ENCODE results near the genes TRAF7, BRICD5, ECI1, TEDC2 and ATP6V0C.

DNA sequence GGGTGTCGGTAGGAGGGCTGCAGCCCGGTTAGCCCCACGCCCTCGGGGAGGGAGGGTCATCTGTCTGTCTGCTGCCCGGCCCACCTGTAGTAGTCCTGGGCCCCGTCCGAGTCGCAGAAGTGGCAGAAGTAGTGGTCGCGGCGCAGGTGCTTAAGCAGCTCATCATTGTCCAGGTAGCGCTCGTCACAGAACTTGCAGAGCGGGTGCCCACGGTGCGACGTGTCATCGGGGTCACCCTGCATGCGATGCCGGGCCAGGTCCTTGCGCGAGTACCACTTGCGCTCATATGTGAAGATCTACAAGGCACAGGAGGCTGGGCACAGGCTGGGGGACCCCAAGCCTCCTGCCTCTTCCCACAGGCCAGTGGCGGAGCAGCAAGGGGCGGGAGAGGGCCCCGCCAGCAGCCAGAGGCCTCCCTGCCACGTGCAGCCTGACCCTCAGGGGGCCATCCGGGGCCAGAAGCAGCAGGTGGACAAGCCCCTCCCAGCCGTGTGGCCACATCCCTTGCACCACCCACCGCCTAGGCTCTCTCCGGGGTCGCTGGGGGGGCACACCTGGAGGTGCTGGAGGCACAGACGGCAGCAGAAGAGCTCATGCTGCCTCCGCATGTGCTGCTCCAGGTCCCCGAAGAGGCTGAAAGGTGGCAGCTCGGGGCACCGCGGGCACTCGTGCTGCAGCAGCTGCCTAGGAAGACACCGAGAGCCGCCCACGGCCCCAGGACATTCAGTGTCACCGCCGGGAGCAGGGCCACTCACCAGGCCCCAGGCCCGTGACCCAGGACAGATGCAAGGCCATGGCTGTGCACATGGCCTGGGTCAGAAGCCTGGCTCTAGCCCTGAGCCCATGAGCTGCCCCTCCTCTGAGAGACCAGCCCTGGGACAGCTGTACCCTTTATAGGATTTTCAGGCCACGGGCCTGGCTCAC, 12.9 kb downstream of the SYNGR3 start:
- RRBS = 94% methylated on average over 8 of the region's 46 CpGs

DNA sequence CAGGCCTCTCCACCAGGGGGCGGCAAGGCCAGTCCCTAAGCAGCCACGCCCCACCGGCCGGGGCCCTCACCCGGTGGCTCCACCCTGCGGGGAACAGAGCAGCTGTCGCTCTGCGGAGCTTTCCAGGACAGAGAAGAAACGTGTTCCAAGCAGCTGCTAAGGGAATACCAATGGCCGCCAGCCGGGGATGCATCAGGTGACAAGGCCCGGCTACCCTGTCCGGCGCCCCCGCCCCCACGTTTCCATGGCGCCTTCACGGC, 14.1 kb downstream of the SYNGR3 start:
- RRBS = no CpG with 5 or more reads among the region's 18 CpGs

DNA sequence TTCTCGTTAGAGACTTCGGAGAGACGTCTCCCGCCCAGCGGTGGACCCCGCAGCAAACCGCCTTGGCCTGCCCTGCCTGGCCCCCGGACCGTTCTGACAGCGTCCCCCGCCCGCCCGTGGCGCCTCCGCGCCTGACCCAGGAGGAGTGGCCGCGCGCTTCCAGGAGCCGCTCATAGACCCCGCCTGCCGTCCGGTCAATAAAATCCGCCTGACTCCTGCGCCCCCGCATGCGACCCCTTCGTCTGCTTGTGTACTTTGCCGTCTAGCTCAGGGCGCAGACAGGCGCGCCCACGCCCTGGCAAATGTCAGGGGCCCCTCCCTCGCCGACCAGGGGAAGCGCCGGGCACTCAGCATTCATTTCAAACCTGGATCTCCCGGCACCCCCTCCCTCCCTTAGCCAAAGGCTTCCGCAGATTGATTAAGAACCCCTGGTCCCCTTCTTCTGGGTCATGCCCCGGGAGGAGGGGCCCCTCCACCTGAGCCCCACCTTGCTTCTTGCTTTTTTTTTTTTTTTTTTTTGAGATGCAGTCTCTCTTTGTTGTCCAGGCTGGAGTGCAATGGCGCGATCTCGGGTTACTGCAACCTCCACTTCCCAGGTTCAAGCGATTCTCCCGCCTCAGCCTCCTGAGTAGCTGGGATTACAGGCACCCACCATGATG, 1.1 kb downstream of the NPW start:
- RRBS = 31% methylated on average over 1 of the region's 45 CpGs

DNA sequence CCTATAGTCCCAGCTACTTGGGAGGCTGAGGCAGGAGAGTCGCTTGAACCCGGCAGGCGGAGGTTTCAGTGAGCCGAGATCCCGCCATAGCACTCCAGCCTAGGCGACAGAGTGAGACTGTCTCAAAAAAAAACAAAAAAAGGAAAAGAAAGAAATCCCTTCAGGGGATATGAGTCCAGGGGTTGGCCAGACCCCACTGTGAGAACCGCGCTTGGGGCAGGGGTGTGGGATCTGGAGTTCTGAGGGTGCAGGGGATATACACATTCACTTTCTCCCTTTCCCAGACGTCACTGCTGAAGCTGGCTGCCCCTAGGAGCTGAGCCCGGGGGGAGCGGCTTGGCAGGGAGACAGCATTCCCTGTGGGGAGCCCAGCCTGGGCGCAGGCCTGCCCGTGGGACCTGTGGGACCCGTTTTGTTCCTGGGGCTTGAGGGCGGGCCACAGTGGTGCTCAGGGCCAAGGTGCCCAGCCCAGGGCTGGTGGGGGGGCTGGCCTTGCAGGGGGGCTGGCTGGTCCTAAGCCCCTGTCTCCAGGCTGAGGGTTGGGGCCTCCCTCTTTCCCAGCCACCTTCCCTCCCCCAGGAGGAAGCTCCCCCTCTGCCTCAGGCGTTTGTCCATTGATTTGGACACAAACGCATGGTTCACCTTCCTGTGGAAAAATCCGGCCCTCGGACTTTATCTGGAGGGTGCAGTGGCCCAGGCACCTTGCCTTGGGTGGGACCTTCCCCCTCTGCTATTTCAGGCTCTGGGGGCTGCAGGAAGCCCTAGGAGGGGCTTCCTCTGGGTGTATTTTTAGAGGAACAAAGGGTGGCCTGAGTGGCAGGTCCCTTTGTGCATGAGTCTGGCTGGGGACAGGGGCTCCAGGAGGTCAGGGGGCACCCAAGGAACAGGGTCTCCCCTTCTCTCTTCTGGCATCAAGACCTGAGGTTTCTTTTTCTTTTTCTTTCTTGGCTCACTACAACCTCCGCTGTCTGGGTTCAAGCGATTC, 4.4 kb downstream of the NHERF2 start:
- RRBS = no CpG with 5 or more reads among the region's 21 CpGs

DNA sequence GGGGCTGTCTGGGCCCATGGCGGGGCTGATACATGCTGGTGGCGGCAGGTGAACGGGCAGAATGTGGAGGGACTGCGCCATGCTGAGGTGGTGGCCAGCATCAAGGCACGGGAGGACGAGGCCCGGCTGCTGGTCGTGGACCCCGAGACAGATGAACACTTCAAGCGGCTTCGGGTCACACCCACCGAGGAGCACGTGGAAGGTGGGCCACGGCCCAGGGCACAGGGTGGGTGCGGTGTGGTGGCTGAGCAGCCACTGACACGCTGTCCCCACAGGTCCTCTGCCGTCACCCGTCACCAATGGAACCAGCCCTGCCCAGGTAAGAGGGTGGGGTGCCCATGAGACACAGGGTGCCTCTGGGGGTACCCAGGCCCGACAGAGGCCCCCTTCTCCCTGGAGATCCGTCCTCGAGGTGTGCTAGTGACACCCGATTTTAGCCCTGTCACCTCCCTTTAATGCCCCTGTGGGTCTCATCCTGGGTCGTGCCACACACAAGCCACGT, 10.0 kb downstream of the NHERF2 start:
- RRBS = no CpG with 5 or more reads among the region's 24 CpGs

GRCh38 chr16:2043700-2044489, 3.7 kb downstream of the NTHL1 start:
- RRBS = no CpG with 5 or more reads among the region's 26 CpGs

- RRBS = 1% methylated on average over 42 of the region's 101 CpGs
These were observed at the start of gene TRAF7 for GRCh38 chr16:2155562-2156477. Gene TRAF7, plus strand, starts transcription at chr16:2155782.

- RRBS = 95% methylated on average over 3 of the region's 33 CpGs
These were observed 7.5 kb downstream of the TRAF7 start for GRCh38 chr16:2162793-2163722.

DNA sequence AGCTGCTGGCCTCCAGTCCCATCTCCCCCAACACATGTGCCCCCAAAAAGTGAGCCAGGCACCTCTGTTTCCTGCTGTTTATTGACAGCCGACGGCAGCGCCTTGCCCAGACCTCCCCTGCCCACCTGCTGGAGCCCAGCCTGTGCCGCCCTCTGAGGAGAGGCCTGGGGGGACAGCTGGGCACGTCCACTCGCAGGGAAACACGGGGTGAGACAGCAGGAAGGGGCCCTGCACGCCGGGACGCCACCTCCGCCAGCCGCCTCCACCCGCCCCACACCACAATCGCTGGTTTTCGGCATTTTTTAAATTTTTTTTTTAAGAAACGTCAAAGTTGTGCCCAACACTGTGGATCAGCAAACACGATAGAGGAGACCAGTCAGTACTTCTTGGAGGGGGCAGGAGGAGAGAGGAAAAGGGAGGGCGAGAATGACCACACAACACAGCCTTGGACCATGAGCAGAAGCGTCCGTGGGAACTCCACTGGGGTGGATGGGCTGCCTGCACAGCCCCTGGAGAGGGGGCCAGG, 19.2 kb downstream of the CASKIN1 start:
- RRBS = no CpG with 5 or more reads among the region's 20 CpGs

DNA sequence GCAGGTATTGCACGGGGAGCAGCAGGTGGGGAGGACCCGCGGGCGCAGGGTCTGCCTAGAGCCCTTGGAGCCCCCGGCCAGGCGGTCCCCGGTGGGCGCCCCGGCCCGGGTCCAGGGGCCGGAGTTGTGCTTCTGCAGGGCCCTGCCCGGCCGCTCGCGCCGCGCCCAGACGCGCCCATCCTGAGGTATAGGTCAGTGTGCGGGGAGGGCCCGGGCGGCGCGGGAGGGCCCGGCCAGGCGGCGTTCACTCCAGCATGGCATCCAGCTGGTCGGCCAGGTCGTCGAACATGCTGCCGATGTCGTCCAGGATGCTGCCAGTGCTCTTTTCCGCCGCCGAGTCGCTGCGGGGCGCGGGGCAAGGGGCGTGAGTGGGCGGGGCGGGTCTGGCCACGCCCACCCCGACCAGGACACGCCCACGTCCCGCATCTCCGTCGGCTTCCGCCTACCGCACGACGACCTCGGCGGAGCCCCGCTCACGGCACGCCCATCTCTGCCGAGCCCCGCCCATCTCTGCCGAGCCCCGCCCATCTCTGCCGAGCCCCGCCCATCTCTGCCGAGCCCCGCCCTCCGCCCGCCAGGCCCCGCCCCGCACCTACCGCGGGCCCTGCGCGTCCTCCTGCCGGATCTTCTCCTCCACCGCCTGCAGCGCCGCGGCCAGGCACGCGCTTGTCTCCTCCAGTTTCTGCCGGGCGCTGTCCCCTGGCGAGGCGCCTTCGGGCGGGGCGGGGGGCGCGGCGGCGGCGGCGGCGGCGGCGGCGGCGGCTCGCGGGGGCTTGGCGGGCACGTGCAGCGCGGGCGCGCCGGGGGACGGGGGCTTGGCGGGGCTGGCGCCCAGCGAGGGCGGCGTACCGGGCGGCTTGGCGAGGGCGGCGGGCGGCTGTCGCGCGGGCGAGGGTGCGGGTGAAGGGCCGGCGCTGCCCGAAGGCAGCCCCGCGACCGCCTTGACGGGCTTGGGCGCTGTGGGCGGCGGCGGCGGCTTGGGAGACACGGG, 17.8 kb downstream of the CASKIN1 start:
- RRBS = 25% methylated on average over 37 of the region's 138 CpGs

DNA sequence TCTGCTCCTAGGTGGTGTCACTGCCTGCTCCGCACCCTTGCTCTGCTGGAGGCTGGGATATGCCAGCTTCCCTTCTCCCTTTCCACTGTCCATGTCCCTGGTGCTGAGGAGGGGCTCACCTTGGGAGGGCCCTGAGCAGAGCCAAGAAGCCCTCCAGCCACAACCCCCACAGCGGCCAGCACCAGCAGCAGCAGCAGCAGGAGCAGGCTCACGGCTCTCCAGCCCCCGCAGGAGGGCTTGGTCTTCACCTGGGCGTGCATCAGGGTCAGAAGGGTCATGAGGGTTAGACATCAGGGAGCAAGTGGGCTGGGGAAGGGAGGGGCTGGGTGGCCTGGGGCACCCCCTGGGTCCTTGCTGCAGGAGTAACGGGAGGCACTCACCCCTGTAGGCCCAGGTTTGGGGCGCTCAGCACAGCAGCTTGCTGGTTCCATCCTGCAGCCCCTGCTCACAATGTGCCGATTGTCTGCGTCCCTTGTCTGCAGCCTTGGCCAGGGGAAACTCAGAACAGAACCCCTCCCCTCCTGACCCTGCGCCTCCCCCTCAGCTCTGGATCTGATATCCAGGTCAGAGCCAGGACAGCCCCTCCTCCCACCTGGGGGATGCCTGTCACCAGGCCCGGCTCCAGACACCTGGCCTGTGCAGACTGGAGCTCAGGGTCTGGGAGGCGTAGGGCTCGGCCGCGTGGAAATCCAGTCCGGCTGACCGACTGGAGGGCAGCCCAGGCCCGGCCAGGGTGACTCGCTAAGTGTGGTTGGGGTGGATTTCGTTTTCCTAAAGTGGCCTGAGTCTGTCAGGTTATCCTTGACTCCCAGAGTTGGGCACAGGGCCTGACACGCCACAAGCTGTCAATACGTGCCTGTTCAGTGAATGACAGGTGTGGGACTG, at the start of gene BRICD5:
TSS of gene BRICD5 (minus strand) at position 461 of the 885 bp plus-strand sequence.
- RRBS = 30% methylated on average over 6 of the region's 22 CpGs

GRCh38 chr16:2250816-2252002, at the start of gene ECI1:
Gene ECI1, minus strand, starts transcription at chr16:2251587.
- RRBS = 1% methylated on average over 15 of the region's 115 CpGs

DNA sequence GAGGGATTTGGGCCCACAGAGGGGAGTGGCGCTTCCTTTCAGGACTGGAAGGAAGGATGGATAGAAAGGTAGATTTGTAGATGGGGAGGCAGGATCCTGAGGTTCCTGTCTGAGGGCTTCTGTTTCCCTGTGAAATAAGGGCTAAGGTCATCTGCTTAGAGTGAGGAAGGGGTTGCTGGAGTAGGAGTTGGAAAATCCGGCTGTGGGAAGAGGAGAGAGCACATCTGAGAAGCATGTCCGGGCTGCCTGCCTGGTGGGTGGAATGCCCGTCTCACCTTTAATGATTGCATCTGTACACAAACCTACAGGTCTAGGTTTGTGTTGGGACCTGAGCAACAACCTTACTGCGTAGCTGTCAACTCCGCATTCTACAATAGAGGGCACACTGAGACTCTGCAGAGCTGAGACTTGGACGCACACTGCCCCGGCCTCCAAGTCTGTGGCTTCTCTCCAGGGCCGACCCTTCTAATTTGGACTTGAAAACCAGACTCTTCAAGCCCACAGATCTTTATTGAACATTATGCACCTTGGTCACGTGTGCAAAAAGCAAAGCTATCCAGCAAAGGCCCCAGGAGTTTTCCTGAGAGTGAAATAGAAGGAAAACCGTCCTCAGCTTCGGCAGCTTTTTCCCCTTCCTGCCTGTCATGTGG, 1.1 kb downstream of the CCNF start:
- RRBS = no CpG with 5 or more reads among the region's 12 CpGs

DNA sequence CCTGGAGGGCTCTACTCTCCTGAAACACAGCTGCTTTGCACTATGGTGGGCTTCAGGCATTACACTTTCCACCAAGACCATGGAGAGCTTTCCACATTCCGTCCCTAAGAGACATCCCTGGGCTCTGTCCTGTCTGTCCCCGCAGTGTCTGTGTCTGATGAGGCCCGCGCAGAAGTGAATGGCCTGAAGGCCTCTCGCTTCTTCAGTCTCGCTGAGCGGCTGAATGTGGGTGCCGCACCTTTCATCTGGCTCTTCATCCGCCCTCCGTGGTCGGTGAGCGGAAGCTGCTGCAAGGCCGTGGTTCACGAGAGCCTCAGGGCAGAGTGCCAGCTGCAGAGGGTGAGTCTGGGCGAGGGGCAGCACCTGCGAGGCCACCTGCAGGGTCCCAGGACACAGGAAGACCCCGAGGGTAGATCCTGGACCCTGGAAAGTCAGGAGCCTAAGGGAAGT, 7.8 kb downstream of the CCNF start:
- RRBS = no CpG with 5 or more reads among the region's 17 CpGs

DNA sequence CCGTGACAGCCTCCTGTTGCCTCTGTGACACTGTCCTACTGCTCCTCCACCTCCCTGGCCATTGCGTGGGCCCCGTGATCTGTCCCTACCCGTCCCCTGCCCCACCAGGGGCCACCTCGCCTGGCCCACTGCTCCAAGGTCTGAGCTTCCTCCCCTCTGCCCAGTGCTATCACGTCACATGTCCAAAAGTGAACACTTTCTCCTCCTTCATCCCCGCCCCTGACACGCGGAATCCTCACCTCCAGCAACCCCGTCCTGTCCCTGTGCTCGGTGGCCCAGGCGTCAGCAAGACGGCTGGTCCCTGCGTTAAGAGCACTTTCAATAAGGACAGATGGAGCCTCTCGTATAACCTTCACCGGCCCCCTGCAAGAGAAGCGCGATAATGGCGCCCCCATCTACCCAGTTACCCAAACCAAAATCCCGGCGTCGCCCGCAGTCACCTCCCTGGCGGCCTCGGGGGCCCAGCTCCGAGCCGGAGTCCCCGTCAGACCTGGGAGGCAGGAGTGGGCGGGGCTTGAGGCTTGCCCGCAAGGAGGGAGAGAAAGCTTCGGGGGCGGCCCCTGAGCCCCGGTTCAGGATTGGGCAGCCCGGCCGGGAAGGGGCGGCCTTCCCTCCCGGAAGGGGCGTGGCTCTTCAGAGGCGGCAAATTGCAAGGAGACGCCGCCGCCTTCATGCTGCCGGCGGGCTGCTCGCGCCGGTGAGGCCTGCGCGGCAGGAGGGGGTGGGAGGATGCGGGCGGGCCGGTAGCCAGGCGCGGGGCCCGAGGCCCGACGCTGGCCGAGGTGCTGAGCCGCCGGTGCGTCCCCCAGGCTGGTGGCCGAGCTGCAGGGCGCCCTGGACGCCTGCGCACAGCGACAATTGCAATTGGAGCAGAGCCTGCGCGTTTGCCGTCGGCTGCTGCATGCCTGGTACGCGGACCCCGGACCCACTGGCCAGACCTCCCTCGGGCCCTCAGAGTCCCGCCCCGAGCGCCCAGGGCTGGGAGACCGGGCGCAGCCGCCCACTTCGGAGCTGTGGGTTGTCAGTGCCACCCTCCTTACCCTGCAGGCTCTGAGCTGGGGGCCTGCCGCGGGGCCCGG, at the start of gene TEDC2:
TSS of gene TEDC2 (plus strand) at position 636 of the 1,079 bp plus-strand sequence.
- RRBS = 2% methylated on average over 49 of the region's 84 CpGs

- RRBS = 62% methylated on average over 7 of the region's 62 CpGs
These were observed 3.9 kb upstream of the NTN3 start for GRCh38 chr16:2466810-2467907.

GRCh38 chr16:2472030-2473238, 1.3 kb downstream of the NTN3 start:
- RRBS = 88% methylated on average over 6 of the region's 60 CpGs

DNA sequence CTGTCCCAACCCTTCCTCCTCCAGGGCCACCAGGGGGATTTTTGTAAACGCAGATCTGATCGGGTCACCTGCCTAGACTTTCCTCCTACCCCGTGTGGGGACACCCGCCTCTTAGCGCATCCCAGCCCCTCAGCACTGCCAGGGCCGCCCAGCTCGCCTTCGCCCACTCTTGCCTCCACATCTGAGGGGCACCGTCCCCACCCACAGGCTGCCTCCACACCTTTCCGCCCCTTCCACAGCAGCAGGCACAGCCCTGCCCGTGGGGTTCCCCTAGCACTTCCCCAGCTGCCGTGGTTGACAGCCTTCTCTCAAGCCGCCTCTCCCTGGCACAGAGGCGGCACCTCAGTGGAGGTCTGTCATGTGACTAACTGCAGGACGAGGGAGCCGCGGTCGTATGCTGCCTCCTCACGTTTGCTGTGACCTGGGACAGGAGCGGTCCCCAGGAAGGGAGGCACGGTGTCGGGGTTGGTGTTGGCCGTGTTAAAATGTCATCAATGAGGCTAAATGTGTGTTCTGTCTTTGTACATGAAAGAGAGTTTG, 12.1 kb downstream of the TBC1D24 start:
- RRBS = no CpG with 5 or more reads among the region's 23 CpGs

DNA sequence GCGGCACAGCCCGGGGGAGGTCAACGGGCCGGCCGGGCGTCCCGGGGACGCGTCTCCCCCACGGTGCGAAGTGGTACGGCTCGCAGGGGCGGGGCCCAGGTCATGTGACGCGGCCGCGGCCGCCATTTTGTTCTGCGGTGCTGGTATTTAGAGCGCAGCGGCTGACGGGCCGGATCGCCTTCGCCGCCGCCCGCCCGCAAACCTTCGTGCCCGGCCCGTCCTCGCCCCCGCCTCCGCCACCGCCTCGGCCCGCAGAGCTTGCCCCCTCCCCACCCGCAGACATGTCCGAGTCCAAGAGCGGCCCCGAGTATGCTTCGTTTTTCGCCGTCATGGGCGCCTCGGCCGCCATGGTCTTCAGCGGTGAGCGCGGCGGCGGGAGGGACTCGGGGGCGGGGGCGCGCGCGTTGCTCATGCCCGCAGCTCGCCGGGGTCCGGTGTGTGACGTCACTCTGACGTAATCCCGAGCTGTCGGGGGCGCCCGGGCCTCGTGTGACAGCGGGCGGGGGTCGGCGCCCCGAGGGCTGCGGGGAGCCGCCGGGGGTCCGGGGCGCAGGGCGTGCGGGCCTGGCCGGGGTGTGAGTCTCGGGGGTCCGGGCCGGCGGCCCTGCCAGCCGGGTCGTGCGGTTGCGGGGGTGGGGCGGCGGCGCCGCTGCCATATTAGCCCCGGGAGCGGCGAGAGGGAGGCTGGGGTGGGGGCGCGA, at the start of gene ATP6V0C:
TSS of gene ATP6V0C (plus strand) at position 130 of the 701 bp plus-strand sequence.
- RRBS = 2% methylated on average over 34 of the region's 101 CpGs

DNA sequence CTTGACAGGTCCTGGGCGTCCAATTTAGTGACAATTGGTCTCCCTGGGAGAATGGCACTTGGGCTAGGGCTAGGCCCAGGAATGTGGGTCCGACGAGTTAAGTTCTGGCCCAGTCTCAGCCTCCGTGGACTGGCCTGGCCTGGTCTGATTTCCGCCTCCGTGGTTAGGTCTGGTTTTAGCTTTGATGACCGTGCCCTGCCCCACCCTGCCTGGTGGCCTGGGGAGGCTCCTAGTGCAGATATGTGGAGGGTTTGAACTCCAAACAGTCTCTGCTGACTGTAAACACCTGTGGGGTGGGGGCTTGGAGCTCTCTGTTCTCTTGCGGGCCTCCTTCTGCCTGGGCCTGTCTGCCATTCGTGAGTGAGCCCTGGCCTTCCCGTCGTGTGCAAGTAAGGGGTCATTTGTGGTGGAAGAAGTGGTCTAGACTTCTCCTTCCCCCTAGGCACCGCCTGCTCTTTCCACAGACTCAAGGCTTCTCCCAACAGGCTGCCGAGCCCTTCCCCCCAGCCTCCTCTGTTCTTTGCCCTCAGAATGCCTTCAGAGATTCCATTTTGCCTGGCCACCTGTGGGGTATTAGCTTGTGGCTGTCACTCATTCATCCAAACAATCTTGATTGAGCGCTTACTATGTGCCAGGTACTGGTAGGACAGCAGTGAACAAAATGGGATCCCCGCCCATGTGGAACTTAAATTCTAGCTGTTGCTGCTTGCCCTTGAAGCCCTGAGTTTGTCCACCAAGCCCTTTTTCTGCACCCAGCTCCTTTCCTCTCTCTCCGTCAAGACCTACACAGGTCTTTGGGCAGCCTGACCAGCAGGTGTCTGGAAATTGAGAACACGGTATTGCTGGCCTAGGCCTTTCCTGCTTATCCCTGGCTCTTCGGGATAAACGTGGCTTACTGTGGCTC, 1.6 kb downstream of the ATP6V0C start:
- RRBS = no CpG with 5 or more reads among the region's 19 CpGs

All from cardiac fibroblast (primary cell).